WTC11 (cell line): ENCODE measurements around a stretch of chr22.

DNA sequence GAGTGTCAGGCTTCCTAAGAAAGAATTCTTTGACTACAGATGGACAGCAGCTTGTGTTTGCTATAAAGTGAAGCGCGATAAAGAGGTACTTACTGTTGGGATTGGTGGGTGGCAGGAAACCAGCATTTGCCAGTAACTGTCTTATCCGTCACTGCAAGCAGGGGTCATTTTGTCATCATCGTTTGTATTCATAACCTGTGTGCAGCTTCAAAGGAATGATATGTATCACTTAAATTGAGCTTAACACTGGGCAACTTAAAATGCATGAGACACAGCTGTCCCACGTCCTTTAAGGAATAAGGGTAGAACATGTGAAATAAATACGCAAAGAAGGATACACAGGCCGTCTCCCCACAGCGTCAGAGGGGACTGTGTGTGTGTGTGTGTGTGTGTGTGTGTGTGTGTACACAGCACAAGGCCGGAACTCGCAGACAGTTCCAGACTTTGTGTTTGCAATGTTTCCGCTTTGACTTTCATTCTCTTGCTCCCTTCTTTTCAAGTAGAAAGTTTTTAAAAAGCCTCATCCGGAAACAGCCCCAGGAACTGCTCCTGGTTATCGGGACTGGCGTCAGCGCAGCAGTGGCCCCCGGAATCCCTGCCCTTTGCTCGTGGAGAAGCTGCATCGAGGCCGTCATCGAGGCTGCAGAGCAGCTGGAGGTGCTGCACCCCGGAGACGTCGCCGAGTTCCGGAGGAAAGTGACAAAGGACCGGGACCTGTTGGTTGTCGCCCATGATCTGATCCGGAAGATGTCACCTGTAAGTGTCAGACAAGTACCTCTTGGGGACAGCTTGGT is 13.1 kb downstream of the FAM118A start:
- PRO-cap: no peak

DNA sequence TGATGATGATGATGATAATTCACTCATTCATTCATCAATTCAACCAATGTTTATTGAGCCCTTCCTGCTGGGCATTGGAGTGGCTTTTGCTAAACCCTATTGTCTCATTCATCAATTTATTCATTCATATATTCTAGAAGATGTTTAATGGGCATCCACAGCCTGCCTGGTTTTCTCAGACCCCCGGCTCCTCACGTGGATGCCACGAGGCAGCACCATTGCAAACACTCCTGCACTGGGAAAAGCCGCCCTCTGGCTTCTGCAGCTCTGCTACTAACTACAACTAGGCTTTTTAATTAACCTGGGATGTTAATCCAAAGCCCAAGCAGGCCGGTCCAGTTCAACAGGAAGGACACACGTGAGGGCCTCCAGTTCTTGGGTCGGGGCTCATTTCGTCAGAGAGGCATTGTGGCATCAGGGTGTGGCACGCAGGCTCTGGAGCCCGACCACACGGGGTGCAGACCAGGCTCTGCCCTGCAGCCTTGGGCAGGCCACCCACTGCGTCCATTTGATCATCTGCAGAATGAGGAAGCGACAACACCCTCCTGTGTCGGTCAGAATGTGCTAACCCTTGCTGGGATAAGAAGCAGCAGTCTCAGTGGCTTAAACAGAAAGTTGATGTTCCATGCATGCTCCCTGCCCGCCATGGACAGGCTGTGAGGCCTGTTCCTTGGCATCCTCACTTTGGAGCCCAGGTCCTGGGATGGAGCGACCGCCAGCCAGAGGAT is 10.6 kb downstream of the RIBC2 start:
- PRO-cap: no peak

DNA sequence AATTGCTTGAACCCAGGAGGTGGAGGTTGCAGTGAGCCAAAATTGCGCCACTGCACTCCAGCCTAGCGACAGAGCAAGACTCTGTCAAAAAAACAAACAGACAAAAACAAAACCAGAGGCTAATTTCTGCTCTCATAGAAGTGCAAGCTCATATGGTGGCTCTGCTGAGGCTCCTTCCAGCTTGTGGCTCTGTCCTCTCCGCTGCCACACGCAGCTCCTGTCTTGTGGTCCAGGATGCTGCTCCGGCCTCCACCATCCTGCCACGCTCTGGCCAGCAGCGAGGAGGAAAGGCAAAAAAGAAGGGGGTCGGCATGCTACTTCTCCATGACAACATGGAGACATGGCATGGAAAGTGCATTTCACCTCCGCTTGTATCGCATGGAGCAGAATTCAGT is 19.7 kb downstream of the RIBC2 start:
- PRO-cap: no peak

DNA sequence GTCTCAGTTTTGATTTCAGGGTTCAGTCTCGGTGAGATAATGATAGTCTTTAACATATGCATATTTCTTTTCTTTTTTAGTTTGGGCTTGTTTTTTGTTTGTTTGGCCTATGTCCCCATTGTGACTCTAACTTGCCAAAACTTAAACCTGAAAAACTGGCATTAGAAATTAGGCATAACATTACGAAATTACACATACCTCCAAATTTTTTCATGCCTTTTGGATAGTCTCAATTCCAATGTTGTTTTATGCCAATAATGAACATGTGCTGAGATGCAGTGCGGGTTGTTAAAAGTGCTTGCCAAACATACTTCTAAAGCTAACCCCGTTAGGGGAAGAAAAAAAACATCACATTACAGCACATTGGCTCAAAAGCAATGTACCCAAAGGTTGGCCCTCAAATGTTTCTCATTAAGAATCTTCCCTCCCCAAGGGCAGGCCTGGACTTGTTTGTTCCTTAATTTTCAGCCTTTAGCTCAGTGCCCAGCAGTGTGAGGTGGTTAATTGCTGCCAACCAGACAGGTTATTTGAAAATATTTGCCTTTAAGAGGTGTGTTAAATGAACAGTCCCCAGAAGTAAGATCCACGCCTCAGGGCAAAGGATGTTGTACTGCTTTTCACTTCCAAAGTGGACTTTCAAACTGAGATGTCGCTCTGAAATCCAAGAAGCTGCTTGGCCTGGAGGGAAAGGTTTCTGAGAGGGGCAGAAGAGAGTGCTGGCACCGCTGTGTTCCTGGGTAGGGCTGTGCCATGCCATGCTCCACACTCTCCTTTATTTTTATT is 33.0 kb upstream of the FBLN1 start:
- PRO-cap: no peak

GRCh38 chr22:45554063-45554511 is 51.4 kb downstream of the FBLN1 start:
- PRO-cap: no peak

GRCh38 chr22:45638760-45639528 is 32.7 kb upstream of the ATXN10 start:
- PRO-cap: no peak

DNA sequence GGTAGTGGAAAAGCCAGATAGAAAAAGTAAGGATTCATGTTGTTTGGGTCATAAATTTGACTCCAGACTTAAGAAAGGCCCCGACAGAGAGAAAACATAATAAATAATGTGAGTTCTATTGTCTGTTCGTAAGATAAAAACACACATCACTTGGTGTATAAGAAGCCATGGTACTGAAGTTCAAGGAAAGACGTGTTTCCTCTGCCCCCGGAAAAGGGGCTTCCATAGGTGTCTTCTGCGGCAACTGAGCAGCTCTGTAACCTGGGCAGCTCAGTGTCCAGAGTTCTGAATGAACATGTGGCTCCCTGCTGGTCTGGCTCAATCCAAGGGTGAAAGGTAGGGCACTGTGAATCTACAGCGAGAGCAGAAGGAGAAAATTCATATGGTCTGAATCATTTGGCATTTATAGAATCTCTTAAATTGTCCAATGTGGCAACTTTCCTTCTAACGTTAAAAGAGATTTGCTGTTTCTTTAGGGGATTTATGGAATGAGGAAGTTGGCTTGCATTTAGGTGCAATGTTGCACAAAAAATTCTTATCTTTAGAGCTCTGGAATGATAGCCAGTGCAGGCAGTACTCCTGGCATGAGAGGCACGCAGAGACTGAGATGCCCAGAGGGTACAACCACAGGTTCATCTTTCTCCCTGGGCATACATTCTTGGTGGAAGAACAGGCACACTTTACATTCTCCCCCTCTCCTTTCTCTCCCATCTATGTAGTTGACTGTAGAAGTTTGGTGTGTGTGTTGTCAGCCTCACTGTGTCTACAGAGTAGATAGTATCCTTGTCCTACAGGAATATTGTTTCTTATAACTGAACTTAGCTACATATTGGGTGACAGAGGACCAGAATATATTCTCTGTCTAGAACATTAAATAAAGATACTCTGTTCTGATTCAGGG is 17.0 kb downstream of the ATXN10 start:
- PRO-cap: no peak

- PRO-cap: no peak
These were observed 73.7 kb downstream of the WNT7B start for GRCh38 chr22:45903236-45903741.

DNA sequence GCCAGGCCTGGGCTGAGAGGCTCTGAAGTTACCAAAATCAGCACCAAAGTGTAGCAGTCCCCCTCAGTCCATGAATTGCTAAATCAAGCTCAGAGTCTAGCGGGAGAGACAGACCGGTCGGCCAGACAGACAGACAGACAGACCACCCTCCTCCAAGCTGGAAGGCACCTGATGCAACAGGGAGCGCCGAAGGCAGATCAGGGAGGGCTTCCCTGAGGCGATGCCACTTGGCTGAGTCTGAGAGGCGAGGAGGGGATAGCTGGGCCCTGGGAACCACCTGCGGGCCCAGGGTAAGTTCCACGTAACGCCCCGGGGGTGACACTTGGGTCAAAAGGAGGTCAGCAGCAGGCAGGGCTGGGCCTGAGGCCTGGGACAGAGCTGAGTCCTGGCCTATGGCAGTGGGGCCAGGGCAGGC is 19.1 kb upstream of the WNT7B start:
- PRO-cap: no peak

- PRO-cap: no peak
These were observed 29.7 kb upstream of the WNT7B start for GRCh38 chr22:46006383-46007401.

DNA sequence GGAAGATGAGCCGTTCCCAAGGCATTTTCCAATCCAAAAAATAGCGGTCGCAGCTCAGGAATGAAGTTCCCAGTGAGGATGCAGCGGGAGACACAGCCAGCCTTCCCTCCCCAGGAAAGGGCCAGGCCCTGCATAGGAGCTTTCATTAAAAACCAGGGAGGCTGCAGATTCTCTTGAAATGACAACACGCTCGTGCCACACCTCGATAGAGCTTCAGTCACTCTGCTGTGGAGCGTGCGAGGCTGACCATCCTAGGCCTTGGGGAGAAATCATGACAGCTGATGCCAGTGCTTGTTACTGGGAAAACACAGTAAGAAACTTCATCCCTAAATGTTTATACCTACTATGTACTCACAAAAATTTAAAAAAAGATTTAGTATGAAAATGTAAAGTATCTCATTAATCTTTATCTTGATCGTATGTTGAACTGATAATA is 65.9 kb upstream of the WNT7B start:
- PRO-cap: no peak

GRCh38 chr22:46044454-46045515 is 67.8 kb upstream of the WNT7B start:
- PRO-cap: bidirectional peak, plus-strand start at chr22:46045021, minus-strand start at chr22:46045006

DNA sequence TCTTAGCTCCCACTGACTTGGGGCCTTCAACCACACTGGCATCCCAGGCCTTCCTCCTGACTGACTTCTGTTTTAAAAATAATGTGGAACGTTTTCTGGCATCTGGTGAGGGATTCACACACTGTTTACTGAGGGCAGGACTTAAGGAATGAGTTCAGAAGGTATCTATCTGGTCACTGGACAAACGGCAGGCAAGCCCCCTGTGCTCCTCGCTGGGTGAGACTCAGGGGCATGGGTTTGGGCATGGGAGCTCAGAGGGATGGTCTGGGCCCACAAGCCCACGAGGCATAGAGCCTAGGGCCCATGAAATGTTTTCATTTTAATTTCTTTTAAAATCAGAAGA is 77.7 kb upstream of the WNT7B start:
- PRO-cap: no peak

- PRO-cap: no peak
These were observed 79.2 kb upstream of the WNT7B start for GRCh38 chr22:46055843-46056918.

DNA sequence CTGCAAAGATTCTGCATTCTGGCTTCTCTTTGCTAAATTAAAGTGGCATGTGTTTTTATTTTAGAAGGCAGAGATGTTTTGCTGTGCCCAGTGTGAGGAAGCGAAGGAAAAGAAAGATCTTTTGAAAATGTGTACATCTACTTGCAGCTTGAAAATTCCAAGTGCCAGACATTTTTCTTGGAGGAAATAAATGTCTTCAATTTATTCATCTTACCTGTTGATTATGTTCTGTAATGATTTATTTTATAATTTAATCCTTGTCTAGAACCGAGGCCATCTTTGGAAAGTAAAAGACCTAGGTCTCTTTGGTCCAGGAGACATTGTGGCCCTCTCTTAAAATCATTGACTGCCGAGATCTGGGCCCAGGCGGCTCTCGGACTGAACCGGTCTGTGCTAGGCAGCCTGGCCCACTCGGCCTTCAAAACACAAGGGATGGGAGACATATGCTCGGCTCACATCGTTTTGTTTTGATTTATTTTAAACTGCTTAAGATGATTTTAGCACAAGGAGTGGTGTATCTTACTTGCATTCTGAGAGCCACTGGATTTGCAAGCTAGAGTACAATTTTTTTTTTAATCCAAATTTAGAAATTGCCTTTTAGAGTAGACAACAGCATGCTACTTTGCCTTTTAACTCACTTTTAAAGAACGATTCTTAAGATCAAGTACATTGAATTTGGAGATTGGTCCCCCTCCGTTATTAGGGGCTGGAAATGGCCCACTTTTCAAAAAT is 80.2 kb upstream of the WNT7B start:
- PRO-cap: no peak

GRCh38 chr22:46063864-46064266 is 86.5 kb upstream of the PPARA start:
- PRO-cap: no peak

GRCh38 chr22:46080959-46081368 is 69.4 kb upstream of the PPARA start:
- PRO-cap: no peak

DNA sequence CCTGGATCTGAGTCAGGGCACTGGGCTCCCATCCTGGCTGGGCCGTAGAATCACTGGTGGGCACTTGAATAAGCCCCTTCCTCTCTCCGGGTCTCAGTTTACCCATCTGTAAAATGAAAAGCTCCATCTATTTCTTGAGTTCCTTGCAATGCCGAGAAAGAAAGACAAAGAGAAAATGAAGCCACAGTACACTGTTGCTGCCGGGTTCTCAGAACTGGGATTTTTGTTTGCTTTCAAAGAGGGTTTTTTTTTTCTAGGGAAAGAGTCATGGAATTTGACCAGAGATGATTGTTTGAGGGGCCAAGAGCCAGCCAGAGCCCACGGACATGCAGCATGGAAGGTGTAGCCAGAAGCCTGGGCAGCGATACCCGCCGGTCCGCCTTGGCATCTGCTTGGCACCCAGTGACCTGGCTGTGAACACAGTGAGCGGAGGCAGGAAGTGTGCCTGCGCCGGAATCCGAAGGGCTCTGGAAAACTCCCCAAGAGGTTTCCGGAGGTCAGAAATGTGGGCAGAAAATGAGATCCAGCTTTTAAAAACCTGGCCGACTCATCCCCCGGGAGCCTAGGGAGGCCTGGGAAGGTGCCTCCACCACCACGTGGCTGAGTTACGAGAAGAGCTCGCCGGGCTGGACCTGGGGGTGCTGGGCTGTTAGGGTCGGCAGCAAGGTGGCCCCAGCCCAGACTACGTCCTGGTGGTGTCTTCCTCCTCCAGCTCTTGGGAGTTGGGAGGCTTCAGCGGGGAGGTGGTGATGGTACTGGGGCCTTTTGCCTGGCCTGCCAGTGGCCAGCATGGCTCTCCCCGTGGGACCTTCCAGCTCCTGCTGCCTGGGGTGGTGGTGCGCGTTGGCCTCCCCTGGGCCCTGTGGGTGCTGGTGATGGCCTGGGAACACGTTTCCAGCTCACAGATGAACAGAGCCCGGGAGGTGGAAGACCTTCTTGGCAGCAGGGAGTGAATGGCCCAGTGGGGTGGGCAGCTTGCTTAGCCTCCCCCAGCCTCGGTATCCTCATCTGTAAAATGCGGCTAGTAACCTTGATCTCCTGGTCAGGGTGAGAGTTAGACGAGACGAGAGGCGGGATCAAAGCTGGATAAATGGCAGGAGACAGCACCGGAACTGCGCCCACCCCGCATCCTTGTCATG is 61.6 kb upstream of the PPARA start:
- PRO-cap: no peak

- PRO-cap: no peak
These were observed 59.9 kb upstream of the PPARA start for GRCh38 chr22:46090411-46090764.

- PRO-cap: no peak
These were observed 53.2 kb upstream of the PPARA start for GRCh38 chr22:46096871-46097832.